ENCODE measurements around the genes METTL3, SALL2 and MRPL52.

GRCh38 chr14:21428738-21429563 is 27.0 kb downstream of the CHD8 start:
- RRBS = no CpG with 5 or more reads among the region's 5 CpGs

DNA sequence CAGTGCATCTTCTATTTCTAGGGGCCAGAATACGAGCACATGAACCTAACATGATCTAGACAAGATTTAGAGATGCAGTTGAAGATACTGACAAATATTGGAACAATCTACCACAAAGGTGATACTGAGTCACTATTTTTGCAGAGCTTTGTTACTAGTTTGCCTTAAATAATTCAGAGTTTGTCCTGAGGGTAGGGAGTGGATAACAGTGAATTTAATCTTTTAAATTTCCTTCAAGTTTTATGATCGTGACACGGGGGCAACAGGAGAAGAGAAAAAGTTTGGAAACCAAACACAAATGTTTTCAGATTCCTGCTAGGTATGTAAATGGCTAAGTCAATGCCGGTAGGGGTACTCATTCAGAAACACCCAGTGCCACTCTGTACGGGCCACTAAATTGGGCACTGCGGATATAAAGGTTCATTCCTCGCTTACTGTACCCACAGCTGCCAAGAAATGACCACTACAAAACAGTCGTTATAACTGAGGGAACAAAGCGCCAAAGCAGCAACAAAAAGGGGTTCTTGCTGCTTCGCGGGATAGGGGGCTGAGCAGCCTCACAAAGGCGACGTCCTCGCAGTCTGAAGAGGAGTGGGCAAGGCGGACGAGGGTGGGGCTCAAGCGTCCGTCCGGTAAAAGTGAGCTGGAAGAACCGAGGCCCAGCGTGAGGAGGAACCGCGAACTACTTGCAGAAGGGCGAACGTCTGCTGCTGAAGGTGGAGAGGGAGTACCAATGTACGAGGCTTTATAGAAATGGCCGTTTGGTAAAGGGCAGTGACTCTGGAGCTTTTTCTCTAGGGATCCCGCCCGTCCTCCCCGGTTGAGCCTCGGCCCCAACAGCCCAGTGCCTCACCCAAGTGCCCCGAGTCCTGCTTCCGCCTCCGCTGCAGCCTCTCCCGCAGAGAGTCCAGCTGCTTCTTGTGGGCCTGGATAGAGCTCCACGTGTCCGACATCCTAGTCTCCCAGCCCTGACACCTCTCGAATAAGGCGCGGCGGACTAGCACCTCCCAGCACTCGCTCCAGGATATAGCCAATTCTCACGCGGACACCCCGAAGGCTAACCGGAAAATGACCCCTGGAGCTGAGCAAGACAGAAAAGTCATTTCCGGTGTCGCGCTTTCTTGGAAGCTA is at the start of gene METTL3:
Gene METTL3 (minus strand): TSS at position 1,070 of the 1,131 bp plus-strand sequence.
- RRBS = under 1% methylated on average over 3 of the region's 49 CpGs

DNA sequence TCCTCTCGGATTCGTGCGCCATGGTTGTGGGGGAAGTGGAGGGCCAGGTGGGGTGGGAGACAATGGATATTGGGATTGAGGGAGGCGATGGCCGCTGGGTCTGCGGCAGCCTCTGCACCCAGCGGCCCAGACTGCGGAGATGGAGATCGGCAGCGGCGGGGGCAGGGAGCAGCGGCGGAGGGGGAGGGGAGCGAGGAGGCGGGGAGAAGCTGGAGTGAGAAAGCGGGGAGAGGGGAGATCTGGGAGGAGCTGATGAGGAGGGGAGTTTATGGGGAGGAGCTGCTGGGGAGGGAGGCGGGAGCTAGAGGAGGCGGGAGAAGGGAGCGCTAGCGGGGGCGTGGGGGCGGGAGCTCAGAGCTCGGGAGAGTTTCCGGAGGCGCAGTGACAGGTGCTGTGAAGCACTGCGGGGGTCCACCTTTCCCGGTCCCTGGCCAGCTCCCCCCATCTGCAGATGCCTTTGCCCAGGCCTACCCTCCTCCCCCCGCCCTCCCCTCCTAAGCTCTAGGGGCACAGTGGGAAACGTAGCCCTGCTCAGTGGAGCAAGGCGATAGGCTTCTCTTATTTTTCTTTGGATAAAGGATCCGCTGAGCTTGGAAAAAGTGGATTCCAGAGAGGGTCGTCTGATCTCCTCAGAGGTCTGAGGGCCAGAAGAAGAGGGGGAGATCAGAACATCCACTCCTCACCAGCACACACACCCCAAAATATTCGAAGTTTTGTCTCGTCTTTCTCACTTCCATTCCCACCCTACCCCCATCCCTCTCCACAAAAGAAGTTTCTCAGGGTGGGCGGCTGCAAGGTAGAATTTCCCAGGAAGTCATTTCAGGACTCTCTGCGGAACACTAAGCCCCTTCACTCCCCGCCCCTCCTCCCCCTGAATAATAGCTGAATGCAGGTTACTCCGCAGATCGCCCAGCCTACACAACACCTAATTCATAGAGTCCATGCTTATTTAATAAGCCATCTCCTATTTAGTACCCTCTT is at the start of gene SALL2:
Gene SALL2 (minus strand): TSS at position 241 of the 981 bp plus-strand sequence.
- RRBS = 2% methylated on average over 4 of the region's 39 CpGs

DNA sequence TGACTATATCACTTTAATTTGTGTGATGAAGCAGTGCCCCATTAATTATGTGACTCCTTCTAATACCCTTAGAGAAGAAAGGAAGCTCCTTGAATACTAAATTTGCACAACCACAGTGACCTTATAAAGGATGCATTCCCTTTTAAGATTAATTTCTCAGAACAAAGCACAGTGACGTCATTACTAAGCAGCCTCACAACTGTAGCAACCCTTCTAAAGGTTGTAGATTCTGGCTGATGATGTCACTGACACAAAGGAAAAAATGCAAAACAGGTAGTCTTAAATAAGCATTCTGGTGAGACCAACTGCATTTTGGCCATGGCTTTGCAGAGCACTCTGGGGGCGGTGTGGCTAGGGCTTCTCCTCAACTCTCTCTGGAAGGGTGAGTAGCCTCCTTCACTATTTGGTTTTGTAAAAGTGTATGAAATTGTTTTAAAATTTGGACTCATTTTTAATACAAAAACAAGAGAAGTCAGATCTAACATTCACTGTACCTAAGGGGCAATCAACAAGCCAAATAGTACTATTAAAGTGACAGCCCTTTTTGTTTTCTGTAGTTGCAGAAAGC is 38.5 kb upstream of the OR4E1 start:
- RRBS = no CpG with 5 or more reads among the region's 2 CpGs

DNA sequence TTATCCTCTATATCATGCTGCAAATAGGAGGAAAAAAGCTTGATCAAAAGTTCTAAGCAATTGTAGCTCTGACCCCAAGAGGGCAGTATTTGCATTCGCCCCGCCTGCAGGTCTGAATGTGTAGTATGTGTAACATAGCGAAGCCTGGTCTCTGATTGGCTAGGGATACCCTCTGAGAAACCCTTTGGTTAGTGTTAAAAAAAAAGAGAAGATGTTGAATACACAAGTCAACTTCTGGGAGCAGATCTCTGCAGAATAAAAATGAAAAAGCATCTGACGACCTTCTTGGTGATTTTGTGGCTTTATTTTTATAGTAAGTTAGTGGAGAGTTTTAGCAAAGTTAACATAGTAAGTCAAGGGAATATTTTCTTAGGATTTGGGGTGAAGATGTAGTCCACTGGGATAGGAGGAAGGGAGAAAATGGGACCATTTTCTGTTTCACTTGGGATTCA is 151.7 kb upstream of the OR4E1 start:
- RRBS = no CpG with 5 or more reads among the region's 4 CpGs

- RRBS = no CpG with 5 or more reads among the region's 8 CpGs
These were observed 221.2 kb upstream of the OR4E1 start for GRCh38 chr14:21894773-21895176.

- RRBS = no CpG with 5 or more reads among the region's 11 CpGs
These were observed 329.8 kb upstream of the OR4E1 start for GRCh38 chr14:22003317-22003917.

GRCh38 chr14:22388992-22389754 is 199.9 kb downstream of the DAD1 start:
- RRBS = no CpG with 5 or more reads among the region's 7 CpGs

DNA sequence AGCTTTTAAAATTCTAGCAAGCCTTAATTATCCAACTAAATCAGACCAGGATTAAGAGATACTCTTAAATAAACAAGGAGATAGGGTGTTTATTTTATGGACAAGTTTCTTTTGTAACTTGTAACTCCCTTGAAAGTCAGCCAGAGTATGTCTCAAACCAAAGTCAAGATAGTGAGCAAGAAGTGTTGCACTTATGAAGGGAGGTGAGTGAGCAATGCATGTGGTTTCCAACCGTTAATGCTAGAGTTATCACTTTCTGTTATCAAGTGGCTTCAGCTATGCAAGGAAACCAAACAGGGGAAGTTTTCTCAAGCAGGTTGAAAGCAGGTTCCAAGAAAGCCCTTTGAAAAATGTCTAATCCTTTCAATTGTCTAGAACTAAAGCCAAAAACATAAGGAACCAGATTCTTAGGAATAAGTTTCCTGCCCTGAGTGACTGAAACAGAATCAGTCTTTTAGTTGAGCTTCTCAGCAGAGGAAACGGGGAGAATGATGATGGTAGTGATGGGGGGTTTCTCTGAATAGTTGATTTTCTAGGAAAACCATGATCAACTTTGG is 128.5 kb downstream of the DAD1 start:
- RRBS = no CpG with 5 or more reads among the region's 2 CpGs

DNA sequence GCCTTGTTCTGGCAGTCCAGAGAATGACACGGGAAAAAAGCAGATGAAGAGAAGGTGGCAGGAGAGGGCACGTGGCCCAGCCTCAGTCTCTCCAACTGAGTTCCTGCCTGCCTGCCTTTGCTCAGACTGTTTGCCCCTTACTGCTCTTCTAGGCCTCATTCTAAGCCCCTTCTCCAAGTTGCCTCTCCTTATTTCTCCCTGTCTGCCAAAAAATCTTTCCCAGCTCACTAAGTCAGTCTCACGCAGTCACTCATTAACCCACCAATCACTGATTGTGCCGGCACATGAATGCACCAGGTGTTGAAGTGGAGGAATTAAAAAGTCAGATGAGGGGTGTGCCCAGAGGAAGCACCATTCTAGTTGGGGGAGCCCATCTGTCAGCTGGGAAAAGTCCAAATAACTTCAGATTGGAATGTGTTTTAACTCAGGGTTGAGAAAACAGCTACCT is 41.1 kb downstream of the DAD1 start:
- RRBS = no CpG with 5 or more reads among the region's 4 CpGs

- RRBS = 63% methylated on average over 4 of the region's 31 CpGs
These were observed 31.9 kb downstream of the DAD1 start for GRCh38 chr14:22556900-22557713.

DNA sequence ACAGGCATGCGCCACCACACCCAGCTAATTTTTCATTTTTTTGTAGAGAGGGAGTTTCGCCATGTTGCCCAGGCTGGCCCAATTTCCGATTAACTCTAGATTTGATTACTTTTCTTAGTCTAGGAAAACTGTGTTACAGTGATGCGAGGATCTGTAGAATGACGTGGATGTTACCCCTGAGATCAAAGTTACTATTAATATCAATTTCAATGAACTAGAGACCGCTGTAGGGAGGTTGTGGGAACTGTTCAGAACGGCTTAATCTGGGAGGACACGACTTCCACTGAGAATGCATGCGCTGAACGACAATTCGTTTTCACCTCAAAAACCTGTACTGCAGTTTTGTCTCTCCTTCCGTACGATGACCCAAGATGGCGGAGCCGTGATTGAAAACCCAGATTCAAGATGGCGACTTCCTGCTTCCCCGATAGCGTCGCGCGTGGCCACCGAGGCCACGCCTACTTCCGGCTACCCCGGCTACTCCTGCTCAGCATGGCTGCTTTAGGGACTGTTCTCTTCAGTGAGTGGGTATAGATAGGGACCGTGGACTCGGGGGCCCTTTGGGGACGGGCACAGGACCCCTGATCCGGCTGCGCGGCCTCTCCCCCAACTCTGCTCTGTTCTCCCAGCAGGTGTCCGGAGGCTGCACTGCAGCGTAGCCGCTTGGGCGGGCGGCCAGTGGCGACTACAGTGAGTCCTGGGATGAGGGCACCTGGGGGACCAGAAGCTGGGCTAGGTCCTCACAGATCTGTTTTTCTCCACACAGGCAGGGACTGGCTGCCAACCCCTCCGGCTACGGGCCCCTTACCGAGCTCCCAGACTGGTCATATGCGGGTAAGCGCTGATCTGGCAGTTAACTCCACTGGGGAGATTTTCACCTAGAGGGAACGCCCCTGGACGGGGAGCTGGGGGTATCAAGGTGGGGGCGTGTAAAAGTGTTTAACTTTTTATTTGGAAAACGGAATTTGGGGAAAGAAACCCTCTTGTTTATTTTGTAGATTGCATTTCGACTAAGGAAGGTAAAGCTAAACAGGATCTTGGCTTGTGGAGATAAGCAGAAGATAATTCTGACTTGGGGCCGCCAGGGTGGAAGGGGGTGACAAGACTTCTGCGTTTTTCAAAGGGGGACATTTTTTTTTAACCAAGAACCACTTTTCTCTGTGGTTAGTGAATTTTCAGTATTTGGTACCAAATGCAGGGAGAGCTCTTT is at the start of gene MRPL52:
Gene MRPL52 (plus strand): TSS at position 467 of the 1,210 bp plus-strand sequence.
- RRBS = 3% methylated on average over 6 of the region's 49 CpGs

GRCh38 chr14:22844552-22844783 is 8.1 kb downstream of the MMP14 start:
- RRBS = no CpG with 5 or more reads among the region's 5 CpGs

GRCh38 chr14:22848705-22849923 is 12.7 kb downstream of the MMP14 start:
- RRBS = no CpG with 5 or more reads among the region's 28 CpGs

DNA sequence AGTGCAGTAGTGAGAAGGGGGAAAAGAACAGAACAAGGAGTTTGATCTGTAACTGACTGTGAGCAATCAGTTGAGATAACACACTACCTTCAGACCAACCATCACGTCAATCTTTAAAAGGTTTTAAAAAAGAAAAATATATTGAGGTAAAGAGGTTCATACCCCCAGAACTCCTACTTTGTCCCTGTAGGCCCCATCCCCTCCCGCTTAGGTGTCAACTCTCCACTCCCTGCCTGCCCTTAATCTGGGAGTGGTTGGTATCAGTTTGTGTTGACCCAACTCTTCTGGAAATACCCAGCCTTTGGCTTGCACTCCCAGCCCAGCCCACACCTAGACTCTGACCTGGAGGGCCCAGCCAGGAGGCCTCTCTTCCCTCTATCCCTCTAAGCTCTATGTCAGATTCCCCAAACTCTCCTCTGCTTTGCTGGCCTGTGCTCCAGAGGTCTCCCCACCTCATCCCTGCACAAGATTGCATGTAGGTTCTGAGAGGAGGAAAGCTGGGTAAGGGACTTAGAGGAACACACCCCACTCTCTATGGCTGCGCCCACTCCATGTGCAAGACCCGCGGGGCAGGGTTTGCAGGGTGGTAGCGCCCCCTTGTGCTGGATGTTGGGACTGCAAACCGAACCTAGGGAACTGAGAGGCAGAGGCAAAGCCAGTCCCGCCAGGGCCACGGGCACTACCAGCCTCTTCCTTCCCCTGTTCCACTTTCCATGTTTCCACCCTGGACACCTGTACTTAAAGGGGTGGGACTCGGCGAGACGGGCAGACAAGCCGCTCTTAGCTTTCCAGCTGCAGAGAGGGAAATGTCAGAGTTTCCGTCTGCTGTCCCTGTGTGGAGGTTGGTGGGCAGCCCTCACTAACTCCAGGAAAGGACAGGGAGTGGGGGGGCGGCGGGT is 16.5 kb downstream of the MMP14 start:
- RRBS = no CpG with 5 or more reads among the region's 16 CpGs

DNA sequence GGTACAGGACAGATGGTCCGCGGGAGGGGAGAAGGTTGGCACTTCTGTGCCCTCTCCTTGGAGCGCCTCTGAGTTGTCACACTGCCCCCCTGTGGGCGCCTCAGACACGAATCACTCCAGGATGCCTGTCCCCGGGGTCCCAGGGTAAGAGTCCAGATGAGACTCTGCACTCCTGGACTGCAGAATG is 17.0 kb downstream of the MMP14 start:
- RRBS = no CpG with 5 or more reads among the region's 6 CpGs

DNA sequence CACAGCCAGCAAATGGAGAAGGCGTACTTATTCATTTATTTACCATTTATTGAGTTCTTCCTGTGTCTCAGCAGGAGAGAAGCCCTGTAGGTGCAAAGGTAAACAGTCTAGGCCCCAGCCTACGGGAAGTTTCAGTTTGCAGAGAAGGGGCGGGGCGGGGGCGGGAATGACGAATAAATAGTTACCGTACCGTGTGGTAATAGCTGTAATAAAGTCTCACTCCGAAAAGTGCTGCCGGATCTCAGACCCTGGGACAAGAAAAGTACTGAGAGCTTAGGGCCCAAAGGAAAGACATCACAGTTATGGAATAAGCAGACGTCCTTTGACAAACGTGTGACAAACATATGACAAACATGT is 355 bp upstream of the LRP10 start:
- RRBS = no CpG with 5 or more reads among the region's 12 CpGs

GRCh38 chr14:22926019-22927150 is 2.8 kb downstream of the PRMT5 start:
- RRBS = no CpG with 5 or more reads among the region's 11 CpGs

DNA sequence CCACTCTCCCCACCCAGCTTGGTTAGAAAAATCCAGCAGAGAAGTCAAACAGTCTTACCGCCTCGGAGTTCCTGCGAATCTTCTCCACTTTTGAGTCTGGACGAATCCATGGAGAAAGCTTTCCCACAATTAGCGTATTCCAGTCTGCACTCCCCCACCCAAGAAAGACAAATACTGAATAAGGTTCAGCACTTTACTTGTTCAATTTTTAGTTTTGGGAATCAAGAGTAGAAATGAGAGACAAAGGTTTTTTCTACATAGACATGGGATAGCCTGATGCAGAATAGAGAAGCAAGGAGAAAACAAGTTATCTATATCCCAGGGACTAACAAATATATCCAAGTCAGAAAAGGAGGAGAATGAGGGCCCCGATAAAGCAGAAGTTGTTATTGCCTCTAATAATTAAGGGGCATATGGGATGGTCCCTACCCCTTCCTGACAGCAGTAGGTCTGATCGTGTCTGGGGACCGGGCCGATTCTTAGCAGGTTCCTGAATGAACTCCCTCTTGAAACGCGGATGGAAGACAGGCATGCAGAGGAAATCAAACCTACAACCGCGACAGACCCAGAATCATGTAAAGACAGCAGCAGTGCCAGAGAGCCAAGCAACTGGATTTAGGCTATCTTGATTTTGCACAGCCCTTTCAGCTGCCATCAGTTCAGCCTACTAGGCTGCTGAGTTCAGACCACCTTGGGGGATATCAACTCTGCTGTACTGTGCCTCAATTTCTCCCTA is 940 bp downstream of the PRMT5 start:
- RRBS = no CpG with 5 or more reads among the region's 13 CpGs